Glomerular endothelial cell (primary cell): ENCODE data around the gene PWP1.

DNA sequence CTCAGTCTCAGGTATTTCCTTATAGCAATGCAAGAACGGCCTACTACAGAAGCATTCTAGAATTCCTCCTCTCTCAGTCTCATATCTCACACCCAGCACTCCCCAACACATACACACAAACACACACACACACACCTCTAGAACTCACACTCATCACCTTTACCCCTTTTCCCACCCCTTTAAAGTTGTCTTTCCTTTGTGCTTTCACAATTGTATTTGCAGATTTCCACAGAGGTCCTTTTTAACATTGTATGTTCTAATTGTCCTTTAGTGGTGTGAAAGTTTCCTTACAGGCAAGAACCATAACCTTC is 16.4 kb downstream of the CRY1 start:
- RAMPAGE, long total RNA: no peak

DNA sequence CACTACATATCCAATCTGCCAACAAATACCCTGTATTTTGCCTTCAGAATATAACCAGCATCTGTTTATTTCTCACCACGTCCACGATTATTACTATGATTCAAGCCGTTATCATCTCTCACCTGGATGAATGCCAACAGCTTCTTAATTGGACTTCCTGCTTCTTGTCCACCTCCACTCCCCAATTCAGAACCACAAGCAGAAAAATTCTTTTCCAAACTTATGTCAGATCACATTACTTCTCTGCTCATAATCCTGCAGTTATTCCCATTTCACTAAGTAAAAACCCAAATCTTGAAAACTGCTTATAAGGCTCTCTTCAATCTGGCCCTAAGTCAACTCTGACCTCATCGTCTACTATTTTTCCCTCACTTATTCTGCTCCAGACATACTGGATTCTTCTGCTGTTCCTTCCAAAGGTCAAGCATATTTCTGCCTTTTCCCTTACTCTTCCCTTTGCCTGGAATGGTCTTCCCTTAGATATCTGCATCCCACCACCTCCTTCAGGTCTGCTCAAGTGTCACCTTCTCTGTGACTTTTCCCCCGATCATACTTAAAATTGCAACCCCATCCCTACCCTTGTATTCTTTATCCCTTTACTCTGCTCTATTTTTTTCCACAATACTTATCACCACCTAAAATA is 1.9 kb downstream of the CRY1 start:
- RAMPAGE, long total RNA: no peak

- RAMPAGE, long total RNA: no peak
Observed at GRCh38 chr12:107348938-107349337, 30.7 kb downstream of the ABTB3 start.

DNA sequence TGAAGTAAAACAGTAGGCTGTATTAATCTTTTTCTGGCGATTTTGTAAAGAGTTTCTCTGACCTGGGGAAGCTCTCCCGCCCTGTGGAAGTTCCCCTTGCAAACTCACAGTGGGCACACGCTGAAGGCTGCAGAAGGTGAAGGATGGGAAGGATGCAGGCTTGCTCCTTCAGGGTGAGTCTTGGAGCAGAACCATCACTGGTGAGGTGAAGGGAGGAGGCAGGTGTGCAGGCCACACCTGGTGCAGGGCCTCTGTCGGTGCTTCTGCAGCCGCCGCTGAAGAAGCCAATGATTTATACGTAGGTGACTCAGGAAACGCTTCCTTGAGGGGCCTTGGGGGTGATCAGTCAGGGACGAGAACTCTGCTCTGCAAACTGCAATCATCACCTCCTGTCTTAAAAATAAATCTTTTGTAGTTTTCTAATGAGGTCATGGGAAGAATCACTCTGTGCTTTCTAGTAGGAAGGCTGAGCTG is 74.6 kb downstream of the ABTB3 start:
- RAMPAGE, long total RNA: no peak

GRCh38 chr12:107634995-107635624 is 50.5 kb upstream of the PWP1 start:
- RAMPAGE, long total RNA: no peak

GRCh38 chr12:107654834-107655439 is 30.7 kb upstream of the PWP1 start:
- RAMPAGE, long total RNA: no peak

DNA sequence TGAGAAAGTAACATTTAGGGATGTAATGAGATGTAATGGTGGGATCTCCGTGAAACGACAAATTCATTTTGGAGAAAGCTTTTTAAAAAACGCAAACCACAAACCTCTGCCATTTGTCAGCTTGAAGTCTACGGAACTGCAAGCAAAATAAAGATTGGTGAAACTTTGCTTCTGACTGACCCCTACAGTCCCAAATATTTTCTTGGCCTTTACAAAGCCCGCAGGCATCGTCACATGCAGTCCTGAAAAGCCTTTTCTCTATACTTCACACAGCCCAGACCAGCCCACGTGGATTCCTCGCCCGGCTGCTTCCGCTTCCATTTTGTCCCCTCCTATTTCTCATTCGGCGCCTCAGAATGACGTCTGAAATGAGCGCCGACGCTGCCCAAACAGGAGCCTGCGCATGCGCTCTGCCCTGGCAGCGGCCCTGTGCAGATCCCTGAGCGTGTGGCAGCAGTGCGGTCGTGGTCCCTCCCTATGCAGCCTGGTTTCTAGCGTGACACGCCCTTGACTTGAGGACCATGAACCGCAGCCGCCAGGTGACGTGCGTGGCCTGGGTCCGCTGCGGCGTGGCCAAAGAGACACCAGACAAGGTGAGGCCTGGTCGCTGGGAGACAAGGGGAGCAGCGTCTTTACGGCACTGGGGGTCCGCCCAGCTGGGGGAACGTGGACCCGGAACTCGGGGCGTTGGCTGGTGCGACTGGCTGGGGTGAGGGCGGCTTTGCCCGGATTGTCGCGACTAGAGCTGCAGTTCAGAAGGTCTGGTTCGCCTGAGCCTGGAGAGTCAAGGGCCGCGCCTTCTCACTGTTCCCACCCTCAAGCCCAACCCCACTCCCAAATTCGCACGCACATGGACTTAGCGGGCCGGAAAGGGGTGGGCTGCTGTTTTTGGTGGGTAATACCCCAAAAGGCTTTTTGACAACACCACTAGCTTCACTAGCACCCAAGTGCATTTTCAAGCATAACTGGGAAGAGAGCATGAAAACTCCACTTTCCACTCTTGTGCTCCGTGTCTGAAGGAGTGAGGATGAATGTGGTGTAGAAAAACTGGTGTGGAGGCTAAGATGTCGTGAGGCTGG is at the start of gene PWP1:
PWP1 (plus strand) TSS at position 421 of the 1,079 bp plus-strand sequence.
- RAMPAGE, long total RNA: start-site peak on the plus strand centred at position 466 of the sequence, 104 bp wide, 1,267 and 1,569 reads in 2 replicates

DNA sequence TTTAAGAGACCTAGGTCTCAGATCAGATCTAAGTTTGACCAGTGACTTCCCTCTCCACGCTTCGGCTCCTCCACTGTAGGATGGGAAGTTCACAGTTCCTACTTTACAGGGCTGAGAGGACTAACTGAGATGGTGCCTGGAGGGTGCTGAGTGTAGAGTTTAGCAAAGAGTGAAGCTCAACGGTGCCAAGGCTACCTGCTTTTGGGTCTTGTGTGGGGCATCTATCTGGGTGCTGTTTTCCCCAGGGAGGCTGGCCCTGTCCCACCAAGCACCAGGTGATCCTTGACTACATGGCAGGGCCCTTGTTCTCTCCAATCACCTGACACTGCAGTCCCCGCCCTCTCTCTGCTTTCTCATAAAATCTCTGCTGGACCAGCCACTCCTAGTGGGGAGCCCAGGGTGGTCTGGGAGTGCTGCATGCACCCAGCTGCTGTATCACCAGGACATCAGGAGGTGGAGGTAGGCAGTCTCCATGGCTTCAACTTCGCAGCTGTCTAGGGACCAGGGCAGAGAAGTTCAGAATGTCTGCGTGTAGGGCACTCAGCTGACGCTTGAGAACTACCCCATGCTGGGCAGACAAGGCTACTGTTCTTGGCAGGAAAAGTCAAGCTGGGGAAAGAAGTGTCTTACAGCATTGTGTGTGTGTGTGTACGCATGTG is 2.4 kb downstream of the WSCD2 start:
- RAMPAGE, long total RNA: no peak

GRCh38 chr12:108333260-108333494 is 5.9 kb downstream of the CMKLR1 start:
- RAMPAGE, long total RNA: no peak

- RAMPAGE, long total RNA: no peak
Observed at GRCh38 chr12:108568779-108569220, 6.4 kb downstream of the ISCU start.

GRCh38 chr12:108636439-108636805 is 2.7 kb upstream of the SELPLG start:
- RAMPAGE, long total RNA: no peak

- RAMPAGE, long total RNA: no peak
Observed at GRCh38 chr12:108658532-108658968, 24.9 kb upstream of the SELPLG start.

- RAMPAGE, long total RNA: no peak
Observed at GRCh38 chr12:108729635-108730332, 1.5 kb downstream of the CORO1C start.

DNA sequence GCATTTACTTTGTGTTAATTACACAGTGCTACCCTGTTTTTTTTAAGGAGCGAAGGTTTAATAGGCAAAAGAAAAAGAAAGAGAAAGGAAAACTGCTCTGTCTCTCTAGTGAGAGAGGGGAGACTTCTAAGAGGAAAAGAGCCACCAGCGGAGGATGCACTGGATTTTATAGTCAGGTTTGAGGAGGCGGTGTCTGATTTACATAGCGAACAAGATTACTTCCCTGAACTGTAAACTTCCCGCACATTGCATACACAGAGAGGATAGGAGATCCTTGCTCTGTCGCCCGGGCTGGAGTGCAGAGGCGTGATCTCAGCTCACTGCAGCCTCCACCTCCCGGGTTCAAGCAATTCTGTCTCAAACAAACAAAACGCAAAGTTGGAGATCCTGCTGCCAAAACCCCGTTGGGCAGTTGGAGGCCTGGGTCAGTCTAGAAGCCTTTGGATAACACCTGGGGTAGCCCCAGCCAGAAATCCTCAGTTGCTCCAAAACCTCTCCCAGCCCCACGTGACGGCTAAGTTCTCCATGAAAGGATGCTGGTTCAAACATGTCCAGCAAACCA is 43.1 kb upstream of the CORO1C start:
- RAMPAGE, long total RNA: no peak

- RAMPAGE, long total RNA: no peak
Observed at GRCh38 chr12:108784706-108785109, 53.4 kb upstream of the CORO1C start.

DNA sequence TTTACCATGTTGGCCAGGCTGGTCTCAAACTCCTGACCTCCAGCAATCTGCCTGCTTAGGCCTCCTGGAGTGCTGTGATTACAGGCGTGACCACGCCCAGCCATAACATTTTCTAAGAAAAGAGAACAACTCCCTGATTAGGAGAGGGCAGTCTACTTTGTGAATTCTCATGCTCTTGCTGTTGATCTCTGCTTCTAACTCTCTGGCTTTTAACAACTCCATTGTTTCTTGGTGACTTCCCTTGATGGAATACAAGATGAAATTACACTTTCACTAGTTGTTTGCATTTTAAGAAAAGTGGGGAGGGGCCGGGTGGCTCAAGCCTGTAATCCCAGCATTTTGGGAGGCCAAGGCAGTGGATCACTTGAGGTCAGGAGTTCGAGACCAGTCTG is 33.5 kb downstream of the SSH1 start:
- RAMPAGE, long total RNA: no peak

DNA sequence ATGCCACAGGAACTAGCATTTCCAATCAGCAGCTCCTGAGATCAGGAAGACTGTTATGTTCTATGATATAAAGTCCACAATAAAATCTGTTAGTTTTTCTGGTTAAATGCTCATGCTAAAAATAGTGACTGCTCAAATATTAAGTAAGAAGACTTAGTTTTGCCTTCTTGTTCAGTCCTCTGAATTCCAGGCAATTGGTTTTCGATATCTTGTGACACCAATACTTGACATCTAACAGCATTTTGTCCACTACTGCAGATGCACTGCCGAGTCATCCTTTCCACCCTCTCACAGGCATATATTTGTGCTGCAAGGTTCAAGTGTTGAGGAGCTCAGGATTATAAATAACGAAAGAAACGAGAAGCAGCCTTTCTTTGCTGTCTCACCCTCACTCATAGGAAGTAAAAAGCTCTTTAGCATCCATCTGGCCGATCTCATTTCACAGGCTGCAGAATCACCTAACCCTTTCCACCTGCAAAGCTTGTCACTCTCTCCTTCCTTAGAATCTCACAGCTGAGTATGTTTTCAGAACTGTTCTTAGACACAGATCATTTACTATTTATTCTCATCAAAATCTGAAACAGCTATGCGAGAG is 31.9 kb downstream of the SSH1 start:
- RAMPAGE, long total RNA: no peak

DNA sequence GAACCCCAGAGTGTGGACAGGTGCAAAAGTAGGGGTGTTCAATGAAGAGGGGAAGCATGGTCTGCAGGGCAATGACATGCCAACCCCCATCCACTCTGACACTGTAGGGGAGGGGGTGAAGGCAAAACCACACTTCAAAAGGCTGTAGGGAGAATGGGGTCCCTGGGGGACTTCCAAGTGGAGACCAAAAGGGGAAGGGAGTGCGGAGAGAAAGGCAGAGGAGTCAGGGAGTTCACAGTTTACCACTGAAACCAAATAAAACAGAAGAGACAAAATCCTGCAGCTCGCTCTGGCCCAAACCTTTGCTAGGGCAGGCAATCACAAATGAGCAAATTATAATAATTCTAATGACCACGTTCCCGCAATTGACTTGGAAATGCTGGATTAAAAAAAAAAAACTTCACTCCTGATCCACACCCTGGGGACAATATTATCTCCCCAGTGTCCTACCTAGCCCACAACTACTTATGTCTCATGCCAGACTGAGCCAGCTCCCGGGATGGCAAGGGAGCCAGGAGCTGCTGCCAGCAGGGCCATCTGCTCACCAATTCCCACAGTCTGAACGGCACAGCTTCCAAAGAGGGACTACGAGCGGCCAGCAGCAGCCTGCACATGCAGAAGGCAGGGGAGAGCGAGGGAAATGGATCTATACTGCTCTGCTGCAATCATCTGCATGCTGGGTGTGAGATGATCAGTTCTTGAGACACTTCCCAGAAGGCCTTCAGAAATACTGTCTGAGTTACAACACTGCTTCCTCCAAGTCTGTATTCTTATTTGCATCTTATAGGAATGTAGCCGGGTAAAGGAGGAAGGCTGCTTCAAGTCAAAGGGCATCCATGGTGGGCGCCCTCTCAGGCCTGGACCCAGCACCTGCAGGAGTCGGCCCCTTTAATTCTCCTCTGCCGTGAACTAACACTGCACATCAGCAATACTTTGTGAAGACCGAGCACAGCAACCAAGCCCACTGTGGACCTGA is 11.2 kb downstream of the SSH1 start:
- RAMPAGE, long total RNA: no peak

GRCh38 chr12:108907712-108908565 is 28.0 kb downstream of the DAO start:
- RAMPAGE, long total RNA: no peak

DNA sequence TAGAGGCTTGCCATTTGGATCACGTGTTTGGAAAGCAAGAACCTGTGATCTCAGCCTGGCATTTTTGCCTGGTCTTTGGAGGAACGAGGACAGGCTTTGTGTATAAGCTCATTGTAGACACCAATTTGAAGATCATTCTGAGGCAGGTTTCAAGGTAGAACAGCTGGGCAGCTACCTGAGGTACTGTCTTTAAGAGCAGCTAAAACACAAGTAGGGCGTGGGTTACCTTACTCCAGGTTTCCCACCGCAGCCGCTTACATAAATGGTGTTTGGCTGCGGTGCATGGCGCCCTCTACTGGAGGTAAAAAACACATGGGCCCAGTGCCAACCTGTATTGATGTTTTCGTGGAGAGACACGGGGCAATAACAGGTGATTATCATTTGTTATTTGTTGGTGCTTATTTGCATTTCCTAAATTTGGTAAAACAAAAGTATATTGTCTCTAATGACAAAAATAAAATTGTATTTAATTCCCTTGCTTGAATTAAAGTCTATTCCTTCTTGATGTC is 69.8 kb downstream of the SVOP start:
- RAMPAGE, long total RNA: no peak